ENCODE measurements around a stretch of chr16.

GRCh38 chr16:29746886-29747379 lies 1.1 kb upstream of the C16orf54 start:
- RRBS, result no CpG with 5 or more reads among the region's 5 CpGs

GRCh38 chr16:29757998-29758384 lies 12.2 kb upstream of the C16orf54 start:
- RRBS, result no CpG with 5 or more reads among the region's 3 CpGs

DNA sequence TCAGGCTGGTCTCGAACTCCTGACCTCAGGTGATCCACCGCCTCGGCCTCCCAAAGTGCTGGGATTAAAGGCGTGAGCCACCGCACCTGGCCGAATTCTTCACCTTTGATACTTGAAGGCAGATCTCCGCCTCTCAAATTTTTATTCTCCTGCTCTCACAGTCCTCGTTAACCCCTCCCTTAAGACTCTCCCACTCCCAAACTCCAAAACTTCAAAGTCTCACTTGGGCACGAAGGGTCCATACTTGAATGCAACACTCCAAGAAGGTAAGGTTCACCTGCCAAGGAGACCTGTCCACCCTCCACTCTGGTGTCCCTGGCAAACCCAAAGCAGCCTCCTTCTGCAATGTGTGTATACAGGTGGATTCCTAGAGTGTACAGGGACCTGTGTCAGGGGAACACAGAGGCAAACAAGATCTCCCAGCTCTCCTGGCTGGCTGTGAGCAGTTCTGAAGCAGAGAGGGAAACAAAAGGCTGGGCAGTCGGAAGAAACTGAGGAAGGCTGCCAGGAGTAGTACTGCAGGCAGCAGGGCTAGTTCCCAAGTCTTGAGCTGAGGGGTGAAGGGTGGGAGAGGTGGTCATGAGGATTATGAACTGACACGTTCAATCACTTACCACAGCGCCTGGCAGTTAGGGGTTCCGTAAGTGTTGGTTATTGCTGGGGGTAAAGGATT lies 965 bp downstream of the KCTD13 start:
- RRBS, result no CpG with 5 or more reads among the region's 13 CpGs

- RRBS, result no CpG with 5 or more reads among the region's 37 CpGs
Observed at GRCh38 chr16:29994741-29995536, 478 bp downstream of the HIRIP3 start.

GRCh38 chr16:30029812-30030351 lies 1.2 kb downstream of the TLCD3B start:
- RRBS, result 23% methylated on average over 2 of the region's 12 CpGs

DNA sequence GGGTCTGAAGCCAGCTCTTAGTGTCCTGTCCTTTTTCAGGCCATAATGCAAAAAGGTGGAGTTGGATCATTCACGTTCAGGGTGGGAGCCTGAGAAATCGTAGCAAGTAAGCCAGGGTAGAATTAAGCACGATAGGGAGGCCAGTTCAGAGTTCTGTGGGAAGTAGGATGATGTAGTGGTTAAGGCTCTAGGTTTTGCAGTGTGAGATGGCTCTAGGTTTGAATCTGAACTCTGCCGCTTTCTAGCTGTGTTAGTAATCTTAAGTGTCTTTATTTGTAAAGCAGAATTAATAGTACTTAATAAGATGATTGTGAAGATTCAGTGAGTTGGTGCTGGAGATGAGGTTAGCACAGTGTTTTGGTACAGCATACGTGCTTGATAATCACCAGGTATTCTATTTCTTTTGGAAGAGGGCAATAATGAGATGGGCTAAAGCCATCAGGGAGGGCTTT lies 1.2 kb downstream of the PPP4C start:
- RRBS, result no CpG with 5 or more reads among the region's 5 CpGs

DNA sequence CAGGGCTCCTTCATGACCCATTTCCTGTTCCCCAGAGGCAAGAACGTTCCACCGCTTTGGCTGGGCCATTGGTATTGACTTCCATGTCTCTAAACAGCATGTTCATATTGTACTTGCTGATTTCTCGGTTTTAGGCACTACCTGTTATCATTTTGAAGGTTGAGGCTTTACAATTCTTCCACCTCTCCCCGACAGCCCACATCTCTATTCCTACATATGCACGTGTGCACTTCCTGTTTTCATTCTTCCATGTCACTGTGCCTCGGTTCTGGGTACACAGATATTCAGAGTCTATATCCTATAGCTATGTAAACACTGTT lies 16.7 kb upstream of the MAPK3 start:
- RRBS, result no CpG with 5 or more reads among the region's 6 CpGs

DNA sequence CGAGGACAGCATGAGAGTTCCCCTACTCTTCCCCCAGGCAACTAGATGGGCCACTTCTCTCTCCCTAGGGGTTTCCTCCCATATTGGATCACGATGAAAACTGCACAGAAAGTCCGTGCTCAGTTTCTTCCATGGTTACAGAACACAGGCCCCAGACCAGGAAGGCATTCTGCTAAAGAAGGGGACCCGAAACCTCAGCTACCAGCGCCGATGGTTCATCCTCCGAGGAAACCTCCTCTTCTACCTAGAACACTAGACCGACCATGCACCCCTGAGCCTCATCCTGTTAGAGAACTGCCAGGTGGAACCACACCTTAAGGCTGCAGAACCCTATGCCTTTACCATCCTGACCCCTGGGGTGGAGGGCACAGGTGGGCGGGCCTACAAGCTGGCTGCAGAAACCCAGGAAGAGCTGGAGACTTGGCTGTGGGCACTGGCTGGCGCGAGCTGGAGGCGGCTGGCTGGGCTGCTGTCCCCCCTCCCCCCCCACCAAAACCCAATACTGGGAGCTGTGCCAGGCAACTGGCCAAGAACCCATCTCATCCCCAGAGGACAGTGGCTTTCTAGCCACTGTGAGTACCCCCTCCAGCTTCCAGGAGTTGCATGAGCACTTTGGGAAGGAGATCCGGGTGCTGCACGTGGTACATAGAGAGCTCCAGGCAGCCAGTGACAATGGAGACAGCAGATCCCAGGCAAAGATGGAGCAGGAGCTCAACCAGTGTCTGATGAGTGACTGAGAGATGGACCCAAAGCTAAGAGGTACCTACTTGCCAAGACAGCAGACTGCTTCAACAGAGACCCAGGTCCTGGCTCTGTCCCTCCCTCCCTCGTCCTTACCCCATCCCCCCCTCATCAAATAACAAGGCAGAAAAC lies 1.4 kb upstream of the CD2BP2 start:
- RRBS, result no CpG with 5 or more reads among the region's 15 CpGs

GRCh38 chr16:30399588-30399833 lies 4.3 kb downstream of the ZNF48 start:
- RRBS, result no CpG with 5 or more reads among the region's 2 CpGs

DNA sequence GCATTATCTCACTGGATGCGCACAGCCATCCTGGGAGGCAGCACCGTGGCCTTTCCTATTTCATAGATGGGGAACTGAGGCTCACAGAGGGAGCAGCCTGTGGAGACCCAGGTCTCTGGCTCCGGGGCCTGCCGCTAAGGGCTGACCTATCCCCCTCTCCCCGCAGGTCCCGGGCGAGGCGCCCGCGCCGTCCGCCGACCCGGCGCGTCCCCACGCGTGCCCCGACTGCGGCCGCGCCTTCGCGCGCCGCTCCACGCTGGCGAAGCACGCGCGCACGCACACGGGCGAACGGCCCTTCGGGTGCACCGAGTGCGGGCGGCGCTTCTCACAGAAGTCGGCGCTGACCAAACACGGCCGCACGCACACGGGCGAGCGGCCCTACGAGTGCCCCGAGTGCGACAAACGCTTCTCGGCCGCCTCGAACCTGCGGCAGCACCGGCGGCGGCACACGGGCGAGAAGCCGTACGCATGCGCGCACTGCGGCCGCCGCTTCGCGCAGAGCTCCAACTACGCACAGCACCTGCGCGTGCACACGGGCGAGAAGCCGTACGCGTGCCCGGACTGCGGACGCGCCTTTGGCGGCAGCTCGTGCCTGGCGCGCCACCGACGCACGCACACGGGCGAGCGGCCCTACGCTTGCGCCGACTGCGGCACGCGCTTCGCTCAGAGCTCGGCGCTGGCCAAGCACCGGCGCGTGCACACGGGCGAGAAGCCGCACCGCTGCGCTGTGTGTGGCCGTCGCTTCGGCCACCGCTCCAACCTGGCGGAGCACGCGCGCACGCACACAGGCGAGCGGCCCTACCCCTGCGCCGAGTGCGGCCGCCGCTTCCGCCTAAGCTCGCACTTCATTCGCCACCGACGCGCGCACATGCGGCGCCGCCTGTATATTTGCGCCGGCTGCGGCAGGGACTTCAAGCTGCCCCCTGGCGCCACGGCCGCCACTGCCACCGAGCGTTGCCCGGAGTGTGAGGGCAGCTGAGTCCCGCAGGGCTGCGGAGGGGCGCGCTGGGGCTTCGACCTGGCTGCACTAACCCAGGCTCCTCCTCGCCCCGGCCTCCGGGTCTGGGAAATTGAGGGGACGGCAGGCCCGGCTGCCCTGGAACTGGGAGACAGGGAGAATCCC lies 10.3 kb downstream of the ZNF771 start:
- RRBS, result 8% methylated on average over 16 of the region's 154 CpGs

DNA sequence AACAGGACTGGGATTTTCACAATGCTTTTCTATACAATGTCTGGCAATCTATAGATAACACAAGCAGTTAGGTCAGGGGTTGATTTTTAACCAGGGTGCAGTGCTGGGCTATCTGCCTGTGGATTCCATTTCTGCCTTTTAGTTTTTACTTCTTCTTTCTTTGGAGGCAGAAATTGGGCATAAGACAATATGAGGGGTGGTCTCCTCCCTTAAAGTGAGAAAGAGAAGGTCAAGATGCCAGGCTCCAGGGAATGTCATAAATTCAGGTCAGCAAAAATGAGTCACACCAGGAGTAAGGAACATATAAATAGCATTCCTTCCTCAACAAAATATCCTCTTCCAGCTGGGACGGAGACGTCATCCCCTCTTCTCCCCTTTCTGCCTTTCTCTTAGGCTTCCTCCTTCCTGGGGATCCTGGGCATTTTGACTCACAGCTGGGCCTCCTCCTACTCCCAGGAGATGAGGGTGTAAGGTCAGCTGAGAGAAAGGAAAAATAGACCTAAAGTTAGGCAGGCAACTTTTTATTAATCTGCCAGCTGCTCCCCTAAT lies 6.7 kb upstream of the ZNF747 start:
- RRBS, result no CpG with 5 or more reads among the region's 2 CpGs

GRCh38 chr16:30555918-30556638 lies 2.1 kb downstream of the ZNF764 start:
- RRBS, result 97% methylated on average over 6 of the region's 25 CpGs

GRCh38 chr16:30623428-30624550 lies 13.6 kb upstream of the ZNF689 start:
- RRBS, result no CpG with 5 or more reads among the region's 17 CpGs

DNA sequence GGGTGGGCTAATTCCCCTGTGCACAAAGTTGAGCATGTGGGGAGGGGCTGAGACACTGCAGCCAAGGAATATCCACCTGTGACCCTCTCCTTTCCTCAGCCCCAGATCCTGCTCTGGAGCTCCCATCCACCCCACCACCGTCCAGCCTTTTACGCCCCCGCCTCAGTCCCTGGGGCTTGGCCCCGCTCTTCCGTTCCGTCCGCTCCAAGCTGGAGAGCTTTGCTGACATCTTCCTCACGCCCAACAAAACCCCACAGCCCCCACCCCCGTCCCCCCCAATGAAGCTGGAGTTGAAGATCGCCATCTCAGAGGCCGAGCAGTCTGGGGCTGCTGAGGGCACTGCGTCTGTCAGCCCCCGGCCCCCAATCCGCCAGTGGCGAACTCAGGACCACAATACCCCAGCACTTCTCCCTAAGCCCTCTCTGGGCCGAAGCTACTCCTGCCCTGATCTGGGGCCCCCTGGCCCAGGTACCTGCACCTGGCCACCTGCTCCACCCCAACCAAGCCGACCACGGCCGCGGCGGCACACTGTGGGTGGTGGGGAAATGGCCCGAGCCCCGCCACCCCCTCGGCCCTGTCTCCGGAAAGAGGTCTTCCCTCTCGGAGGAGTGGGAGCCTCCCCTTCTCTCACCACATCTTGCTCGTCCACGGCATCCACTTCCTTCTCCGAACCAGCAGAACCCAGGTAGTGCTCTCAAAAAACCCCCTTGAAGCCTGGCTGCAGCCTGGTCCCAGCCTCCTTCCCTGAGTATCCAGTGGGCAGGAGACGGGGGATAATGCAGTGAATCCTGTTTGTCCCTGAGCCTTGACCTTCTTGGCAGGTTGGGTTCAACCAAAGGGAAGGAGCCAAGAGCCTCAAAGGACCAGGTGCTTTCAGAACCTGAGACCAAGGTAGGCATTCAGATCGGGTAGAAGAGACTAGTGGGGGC lies 3.4 kb upstream of the FBRS start:
- RRBS, result no CpG with 5 or more reads among the region's 31 CpGs

- RRBS, result no CpG with 5 or more reads among the region's 11 CpGs
Observed at GRCh38 chr16:30743757-30744015, 3.2 kb downstream of the TMEM265 start.

DNA sequence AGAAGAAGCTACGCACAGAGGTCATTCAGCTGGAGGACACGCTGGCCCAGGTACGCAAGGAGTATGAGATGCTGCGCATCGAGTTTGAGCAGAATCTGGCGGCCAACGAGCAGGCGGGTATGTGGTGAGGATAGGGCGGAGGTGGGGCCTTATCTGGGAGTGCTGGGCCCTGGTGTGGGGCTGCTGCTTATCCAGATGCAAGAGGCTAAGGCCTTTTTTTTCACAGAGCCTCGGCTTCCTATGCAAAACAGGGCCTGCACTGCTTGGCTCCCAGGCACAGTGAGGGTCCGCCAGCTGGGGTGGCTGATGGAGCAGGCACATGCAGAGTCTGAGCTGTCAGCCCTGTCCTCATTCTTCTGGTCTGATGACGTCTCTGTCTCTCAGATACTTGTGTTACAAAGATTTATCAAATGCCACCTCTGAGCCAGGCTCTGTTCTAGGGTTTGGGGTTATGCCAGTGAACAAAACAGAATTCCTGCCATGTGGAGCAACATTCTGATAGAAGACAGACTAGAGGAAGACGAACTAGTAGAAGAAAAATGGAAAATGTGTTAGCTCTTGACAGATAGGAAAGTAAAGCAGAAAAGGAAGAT lies 4.7 kb downstream of the RNF40 start:
- RRBS, result no CpG with 5 or more reads among the region's 13 CpGs

- RRBS, result no CpG with 5 or more reads among the region's 26 CpGs
Observed at GRCh38 chr16:30768154-30768968, 6.2 kb downstream of the RNF40 start.

DNA sequence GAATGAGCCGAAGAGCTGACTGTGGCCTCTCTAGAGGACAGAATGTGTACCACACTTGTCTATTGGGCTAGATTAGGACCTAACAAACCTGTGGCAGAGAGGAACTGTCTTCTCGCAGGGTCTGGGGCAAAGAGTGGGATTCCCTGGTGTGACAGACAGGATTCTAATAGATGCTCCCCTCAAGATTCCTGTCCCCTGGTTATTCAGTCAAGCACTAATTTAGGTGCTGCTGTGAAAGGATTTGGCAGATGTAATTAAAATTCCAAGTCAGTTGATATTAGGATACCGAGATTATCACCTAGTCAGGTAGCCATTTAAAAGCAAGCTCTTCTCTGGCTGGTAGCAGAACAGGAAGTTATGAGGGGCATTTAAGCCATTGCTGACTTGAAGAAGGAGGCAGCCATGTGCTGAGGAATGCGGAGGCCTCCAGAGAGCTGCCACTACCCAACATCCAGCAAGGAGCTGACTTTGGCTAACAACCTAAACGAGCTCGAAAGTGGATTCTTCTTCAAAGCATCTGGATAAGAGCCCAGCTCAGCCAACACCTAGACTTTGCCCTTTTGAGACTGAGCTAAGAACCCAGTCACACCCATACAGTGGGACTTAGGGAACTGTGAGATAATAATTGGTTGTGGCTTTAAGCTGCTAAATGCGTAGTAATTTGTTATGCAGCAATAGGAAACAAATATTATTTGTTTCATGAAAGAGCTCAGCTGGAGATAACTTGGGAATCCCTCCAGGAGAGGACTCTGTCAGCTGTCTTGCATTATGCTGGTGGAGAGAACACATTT lies 52.4 kb upstream of the ZNF629 start:
- RRBS, result no CpG with 5 or more reads among the region's 7 CpGs

GRCh38 chr16:30853588-30854330 lies 40.1 kb downstream of the BCL7C start:
- RRBS, result no CpG with 5 or more reads among the region's 5 CpGs

DNA sequence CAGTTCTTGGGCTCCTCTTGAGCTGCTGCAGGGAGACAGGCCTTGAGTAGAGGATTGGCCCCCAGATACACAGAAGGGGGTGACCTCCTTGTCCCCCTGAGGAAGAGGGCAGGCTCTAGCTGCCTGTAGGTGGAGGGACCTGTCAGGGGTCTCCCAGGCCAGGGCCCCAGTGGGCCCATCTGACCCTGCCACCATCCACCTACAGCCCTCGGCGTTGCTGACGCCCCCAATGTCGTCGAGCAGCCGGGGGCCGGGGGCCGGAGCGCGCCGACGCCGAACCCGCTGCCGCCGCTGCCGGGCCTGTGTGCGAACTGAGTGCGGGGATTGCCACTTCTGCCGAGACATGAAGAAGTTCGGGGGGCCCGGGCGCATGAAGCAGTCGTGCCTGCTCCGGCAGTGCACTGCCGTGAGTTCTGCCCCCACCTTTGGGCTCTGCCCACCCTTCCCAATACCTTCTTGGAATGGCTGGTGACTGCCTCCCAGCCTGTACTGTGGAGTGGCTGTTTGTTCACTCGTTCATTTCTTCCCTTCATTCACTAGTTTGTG lies 2.2 kb downstream of the FBXL19 start:
- RRBS, result 97% methylated on average over 12 of the region's 27 CpGs